CD14-positive monocyte (primary cell): Measurements from ENCODE around the genes TMEM225B, CYP3A43, AZGP1 and MCM7.

DNA sequence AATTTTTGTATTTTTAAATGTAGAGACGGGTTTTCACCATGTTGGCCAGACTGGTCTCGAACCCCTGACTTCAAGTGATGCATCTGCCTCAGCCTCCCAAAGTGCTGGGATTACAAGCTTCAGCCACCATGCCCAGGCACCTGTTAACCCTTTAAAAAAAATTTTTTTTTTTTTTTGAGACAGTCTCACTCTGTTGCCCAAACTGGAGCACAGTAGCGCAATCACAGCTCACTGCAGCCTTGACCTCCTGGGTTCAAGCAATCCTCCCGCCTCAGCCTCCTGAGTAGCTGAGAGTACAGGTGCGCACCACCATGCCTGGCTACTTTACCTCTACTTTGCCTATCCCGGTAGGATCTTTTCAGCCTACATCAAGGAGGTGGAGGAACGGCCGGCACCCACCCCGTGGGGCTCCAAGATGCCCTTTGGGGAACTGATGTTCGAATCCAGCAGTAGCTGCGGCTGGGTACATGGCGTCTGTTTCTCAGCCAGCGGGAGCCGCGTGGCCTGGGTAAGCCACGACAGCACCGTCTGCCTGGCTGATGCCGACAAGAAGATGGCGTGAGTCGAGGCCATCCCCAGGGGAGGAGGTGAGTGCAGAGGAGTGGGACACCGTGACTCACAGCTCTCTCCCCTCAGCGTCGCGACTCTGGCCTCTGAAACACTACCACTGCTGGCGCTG lies 16.2 kb downstream of the ARPC1B start:
- CAGE, long polyA plus RNA, result no peak

DNA sequence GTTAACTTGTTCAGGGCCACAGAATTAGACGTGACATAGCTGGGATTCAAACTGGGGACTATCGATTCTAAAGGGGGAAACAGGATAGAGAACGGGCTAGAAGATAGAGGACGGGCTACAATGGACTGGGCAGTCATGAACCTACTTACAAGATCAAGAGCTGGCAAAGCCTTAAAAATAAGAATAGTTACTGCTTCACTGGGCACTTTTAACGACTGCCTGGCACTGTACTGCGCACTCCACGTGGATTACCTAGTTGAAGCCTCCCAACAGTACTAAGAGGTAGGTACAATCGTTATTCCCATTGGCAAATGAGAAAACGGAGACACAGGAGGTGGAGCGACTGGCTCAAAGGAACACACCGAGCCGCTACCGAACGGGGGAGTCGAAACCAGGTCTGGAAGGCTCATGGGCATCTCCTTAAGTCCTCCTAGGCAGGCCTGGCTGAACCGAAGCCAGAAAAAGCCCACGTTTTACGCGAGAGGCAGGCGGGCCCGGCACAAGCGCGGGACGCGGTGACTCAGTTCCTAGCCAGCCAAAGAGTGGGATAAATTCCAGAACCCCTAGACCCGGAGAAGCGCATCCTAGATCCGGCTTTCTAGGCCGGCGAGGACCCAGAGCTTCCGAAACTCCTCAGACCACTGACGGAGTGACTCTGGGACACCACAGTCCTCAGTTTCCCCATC lies 561 bp downstream of the PDAP1 start:
- CAGE, long polyA plus RNA, result no peak

- CAGE, long polyA plus RNA, result no peak
These were observed 10.5 kb downstream of the BUD31 start for GRCh38 chr7:99419059-99419793.

DNA sequence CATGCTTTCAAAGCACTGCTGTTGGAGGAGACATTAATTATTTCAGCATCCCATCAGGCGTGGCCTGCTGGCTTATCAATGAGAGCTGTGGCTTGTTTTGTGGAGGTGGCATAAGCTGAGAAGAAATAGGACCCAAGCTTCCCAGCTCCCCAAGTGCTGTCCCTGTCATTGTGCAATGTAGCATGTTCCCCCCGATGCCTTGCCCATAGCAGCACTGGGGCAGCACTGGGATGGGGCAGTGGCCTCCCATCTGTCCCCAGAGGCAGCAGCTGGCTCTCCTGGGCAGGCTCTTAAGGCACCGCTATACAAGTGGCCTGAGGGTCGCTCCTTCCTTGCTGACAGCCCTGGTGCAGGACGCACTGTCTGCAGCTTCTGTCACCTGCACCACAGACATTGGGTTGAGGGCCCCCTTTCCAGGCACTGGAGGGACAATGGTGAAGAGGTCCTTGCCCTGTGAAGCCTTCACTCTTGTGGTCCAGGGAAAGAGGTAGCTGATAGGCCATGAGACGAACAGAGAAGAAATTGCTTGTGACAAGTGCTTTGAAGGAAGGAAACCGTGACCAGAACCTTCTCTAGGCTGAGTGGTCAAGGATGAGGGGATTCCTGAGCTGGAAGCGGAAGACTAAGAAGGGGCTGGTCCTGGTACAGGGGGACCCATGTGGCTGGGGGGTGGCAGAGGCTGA lies 10.6 kb downstream of the CPSF4 start:
- CAGE, long polyA plus RNA, result no peak

DNA sequence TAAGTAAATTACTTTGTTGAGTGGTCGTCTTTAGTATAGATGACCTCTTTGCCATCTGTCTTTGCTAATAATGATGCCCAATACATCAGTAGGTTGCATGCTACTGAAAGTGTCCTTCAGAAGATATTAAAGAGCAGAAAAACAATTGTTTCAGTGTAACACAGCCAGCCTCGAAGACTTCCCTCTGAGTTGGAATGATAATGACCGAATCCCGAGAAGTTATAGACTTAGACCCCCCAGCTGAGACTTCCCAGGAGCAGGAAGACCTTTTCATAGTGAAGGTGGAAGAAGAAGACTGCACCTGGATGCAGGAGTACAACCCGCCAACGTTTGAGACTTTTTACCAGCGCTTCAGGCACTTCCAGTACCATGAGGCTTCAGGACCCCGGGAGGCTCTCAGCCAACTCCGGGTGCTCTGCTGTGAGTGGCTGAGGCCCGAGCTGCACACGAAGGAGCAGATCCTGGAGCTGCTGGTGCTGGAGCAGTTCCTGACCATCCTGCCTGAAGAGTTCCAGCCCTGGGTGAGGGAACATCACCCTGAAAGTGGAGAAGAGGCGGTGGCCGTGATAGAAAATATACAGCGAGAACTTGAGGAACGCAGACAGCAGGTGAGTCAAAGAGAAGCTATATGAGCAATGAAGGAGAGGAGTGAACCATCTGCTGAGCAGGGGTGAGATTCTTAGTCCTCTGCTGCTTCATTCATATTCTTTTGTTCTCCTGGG lies 1.6 kb downstream of the ZKSCAN5 start:
- CAGE, long polyA plus RNA, result no peak

DNA sequence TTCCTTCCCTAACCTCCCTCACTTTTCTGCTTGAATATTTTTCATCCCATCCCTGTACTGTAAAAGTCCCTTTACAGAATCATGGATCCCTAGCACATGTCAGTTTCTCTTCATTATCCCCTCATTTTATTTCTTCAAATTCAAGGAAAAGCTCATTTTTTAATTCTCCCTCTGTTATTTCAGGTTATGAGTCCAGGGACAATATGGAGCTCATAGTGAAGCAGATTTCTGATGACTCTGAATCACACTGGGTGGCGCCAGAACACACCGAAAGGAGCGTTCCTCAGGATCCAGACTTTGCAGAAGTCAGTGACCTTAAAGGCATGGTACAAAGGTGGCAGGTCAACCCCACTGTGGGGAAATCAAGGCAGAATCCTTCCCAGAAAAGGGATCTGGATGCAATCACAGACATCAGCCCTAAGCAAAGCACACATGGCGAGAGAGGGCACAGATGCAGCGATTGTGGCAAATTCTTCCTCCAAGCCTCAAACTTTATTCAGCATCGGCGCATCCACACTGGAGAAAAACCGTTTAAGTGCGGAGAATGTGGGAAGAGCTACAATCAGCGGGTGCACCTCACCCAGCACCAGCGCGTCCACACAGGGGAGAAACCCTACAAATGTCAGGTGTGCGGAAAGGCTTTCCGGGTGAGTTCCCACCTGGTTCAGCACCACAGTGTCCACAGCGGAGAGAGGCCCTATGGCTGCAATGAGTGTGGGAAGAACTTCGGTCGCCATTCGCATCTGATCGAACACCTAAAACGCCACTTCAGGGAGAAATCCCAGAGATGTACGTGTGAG lies 21.4 kb downstream of the ZKSCAN5 start:
- CAGE, long polyA plus RNA, result no peak

DNA sequence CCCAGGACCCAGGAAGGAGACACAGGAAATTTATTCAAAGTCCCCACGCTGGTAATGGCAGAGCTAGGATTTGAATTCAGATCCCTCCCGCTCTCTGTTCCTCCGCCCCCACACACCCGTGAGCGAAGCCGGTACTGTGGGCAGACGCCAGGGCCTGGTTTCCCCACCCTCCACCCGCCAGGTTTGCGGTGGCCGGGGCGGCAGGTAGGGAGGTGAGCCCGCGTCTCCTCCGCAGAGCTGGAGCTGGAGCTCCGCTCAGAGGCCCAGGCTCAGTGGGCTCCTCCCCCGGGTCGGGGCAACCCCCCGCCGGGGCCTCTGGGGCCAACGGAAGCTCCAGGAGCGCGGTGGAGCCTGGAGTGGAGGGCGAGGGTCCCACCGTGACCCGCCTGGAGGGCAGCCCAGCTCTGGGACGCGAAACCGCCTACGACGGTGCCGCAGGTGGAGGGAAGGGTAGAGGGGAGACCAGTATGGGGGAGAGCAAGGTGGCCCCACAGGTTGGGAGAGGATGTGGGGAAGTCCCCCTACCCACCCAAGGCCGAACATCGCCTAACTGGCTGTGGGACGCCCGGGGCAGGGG lies at the start of gene TMEM225B:
Gene TMEM225B (plus strand): TSS at position 324 of the 577 bp plus-strand sequence.
- CAGE, long polyA plus RNA, result no peak

DNA sequence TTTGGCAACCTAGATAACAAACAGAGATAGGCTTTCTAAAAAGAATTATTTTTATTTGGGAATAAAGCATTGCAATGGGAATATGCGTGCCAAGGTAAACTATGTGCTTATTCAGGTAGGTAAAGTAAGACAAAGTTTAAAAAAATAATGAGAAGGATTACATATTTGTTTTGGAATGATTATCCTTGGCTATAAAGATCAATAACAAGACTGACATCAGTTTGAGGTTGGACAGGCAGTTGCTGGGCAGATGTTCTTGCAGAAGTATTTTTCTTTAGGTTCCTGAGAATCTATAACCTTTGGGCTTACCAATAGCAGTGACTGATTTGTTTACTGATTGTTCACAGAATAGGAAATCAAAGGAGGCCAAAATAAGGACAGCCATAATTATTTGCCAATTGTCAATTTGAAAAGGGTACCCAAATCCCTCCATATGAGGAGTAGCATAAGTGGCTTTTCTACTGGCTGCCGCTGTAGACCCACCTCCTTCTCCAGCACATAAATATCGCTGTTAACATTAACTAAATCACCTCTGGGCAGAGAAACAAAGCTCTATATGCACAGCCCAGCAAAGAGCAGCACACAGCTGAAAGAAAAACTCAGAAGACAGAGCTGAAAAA lies at the start of gene CYP3A43:
Gene CYP3A43 (plus strand): TSS at position 529 of the 620 bp plus-strand sequence.
- CAGE, long polyA plus RNA, result no peak

DNA sequence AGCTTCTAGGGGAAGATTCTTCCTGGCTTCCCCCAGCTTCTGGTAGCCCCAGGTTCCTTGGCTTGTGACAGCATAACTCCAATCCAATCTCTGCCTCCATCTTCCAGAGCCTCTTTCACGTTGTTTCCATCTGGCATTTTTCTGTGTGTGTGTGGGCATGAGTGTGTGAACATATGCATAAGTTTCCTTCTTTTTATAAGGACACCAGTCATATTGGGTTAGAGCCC lies 12.9 kb upstream of the OR2AE1 start:
- CAGE, long polyA plus RNA, result no peak

DNA sequence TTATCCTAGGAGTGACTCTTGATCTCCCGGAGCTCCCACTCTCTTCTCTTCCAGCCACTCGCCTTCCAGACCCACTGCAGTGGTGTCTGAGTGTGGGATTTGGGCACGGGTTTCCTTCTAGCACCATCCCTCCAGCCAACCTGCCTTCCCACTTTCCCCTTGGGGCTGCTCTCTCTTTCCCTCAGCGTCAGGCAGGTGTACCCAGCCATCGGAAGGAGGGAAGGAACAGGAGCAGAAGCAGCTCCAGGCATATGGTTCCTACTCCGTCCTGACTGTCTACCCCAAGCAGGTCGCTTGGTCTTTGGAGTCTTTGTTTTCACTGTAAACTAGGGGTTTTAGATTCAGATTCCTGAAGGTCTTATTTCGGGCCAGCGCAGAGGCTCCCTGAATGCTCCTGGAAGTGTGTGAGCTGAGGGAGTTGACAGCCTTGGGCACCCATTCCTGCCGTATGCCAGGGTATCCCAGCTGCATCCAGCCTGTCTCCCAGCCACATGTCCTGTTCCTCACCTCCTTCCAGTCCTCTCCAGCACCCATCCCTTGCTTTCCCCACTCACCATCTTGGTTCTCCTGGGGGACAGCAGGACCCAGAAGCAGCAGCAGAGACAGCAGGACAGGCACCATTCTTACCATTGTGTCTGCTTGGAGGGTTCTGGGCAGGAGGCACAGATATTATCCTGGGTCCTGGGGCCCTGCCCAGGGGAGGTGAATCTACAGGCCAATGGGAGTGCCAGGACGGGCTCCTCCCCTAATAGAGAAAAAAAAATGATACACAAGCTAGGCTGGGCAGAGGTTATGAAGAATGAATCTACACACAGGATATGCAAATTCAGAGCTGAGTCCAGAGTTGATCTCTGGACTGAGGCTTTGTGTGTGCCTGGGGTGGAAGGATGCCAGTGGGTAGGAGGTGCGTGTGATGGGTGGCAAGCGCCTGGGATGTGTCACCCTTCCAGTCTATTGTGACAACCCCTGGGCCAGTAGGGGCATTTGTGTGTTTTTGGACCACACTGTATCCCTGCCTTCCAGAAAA lies at the start of gene AZGP1:
Gene AZGP1 (minus strand): TSS at position 641 of the 1,027 bp plus-strand sequence.
- CAGE, long polyA plus RNA, result no peak

- CAGE, long polyA plus RNA, result no peak
These were observed 1.2 kb downstream of the ZKSCAN1 start for GRCh38 chr7:100016619-100017007.

GRCh38 chr7:100040269-100040867 lies 9.2 kb upstream of the ZSCAN21 start:
- CAGE, long polyA plus RNA, result no peak

- CAGE, long polyA plus RNA, result no peak
These were observed 15.9 kb downstream of the ZNF3 start for GRCh38 chr7:100065476-100066239.

GRCh38 chr7:100075016-100075515 lies 6.5 kb downstream of the ZNF3 start:
- CAGE, long polyA plus RNA, result no peak

GRCh38 chr7:100080783-100081566 lies 548 bp downstream of the ZNF3 start:
- CAGE, long polyA plus RNA, result no peak

DNA sequence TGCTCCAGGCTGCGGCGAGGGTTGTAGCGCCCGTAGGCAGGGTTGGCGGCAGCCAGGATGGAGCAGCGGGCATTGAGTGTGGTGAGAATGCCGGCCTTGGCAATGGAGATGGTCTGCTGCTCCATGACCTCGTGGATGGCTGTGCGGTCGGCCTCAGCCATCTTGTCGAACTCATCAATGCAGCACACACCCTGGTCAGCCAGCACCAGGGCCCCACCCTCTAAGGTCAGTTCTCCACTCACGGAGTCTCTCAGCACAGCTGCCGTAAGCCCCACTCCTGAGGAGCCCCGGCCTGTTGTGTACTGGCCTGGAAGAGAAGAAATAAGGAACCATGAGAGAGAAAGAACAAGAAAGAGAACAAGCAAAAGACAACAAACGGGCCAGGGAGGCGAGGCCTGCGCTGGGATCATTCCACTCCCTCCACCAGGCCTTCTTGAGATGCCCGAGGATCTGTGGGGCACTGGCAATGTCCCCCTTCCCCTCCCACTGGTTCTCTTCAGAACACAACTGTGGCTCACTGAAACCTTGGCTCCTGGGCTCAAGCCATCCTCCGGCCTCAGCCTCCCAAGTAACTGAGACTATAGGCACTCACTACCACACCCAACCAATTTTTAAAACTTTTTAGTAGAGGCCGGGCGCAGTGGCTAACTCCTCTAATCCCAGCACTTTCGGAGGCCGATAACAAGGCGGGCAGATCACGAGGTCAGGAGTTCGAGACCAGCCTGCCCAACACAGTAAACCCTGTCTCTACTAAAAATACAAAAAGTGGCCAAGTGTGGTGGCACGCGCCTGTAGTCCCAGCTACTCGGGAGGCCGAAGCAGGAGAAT lies 5.1 kb downstream of the MCM7 start:
- CAGE, long polyA plus RNA, result no peak

DNA sequence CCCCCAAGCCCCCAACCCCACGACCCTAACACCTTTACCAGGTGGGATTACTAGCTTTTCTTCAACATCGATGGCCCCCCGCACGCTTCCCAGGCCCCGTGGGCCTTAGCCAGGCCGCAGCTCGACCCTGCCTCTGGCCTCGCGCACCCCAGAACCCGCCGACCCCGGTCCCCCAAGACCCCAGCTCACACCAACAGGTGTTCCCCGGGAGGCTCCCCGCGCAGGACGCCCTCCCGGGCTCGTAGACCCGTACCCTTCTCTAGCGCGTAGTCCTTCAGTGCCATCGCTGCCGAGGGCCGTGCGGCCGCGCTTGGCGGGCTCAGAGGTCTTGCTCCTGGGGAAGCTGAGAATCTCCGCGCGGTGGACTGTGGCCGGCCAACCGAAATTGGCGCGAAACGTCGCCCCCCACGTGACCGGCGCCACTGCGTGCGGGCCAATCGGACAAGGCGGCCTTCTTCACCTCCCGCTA lies at the start of gene MCM7:
Gene MCM7 (minus strand): TSS at position 387 of the 469 bp plus-strand sequence.
- CAGE, long polyA plus RNA, result no peak

DNA sequence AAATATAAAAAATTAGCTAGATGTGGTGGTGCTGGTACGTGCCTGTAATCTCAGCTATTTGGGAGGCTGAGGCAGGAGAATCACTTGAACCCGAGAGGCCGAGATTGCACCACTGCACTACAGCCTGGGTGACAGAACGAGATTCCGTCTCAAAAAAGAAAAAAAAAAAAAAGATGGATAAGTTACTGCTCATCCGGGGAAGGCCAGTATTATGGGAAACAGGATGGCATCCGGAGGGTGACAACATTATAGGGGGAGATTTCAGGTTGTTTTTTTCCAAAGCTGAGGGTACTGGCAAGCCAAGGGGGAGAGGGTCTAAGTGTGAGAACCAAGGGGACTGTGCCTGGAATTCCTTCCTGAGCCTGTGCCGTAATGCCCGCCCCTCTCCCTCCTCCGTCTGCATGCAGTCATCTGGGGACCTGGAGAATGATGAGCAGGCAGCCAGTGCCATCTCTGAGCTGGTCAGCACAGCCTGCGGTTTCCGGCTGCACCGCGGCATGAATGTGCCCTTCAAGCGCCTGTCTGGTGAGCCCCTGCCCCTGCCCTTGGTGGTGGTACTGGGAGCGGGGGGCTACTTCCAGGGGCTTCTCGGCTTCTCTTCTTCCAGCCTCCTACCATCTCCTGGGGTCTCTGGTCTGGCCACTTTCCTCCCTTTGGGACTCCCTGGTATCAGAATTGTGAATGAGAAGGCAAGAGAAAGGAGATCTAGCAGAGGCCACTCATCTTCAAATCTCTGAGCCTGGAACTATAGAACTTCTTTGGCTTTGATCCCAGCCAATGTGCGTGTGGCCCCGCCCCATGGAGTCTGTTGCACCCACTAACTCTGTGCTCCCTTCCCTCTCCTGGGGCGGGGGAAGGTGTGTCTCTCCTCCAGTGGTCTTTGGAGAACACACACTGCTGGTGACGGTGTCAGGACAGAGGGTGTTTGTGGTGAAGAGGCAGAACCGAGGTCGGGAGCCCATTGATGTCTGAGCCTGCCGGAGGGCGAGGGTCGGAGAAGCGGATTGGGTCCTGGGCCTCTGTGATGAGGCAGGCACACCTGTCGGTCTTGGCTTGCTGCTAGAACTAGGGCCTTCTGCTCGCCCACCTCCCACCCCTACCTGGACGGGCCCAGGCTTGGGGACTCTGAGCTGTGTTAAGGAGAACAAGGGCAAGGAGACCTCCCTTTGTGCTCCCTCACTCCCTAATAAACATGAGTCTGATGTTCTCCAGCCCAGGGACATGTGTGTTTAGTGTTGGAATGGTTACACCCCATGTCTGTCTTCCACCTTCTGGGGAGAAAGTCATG lies 4.7 kb downstream of the LAMTOR4 start:
- CAGE, long polyA plus RNA, result no peak

GRCh38 chr7:100157279-100157663 lies 1.3 kb downstream of the TRAPPC14 start:
- CAGE, long polyA plus RNA, result no peak

GRCh38 chr7:100166725-100167552 lies 1.5 kb downstream of the GAL3ST4 start:
- CAGE, long polyA plus RNA, result no peak